Colic lymph node (tissue), 1 donor: ENCODE data around the genes JTB and CFAP141.

DNA sequence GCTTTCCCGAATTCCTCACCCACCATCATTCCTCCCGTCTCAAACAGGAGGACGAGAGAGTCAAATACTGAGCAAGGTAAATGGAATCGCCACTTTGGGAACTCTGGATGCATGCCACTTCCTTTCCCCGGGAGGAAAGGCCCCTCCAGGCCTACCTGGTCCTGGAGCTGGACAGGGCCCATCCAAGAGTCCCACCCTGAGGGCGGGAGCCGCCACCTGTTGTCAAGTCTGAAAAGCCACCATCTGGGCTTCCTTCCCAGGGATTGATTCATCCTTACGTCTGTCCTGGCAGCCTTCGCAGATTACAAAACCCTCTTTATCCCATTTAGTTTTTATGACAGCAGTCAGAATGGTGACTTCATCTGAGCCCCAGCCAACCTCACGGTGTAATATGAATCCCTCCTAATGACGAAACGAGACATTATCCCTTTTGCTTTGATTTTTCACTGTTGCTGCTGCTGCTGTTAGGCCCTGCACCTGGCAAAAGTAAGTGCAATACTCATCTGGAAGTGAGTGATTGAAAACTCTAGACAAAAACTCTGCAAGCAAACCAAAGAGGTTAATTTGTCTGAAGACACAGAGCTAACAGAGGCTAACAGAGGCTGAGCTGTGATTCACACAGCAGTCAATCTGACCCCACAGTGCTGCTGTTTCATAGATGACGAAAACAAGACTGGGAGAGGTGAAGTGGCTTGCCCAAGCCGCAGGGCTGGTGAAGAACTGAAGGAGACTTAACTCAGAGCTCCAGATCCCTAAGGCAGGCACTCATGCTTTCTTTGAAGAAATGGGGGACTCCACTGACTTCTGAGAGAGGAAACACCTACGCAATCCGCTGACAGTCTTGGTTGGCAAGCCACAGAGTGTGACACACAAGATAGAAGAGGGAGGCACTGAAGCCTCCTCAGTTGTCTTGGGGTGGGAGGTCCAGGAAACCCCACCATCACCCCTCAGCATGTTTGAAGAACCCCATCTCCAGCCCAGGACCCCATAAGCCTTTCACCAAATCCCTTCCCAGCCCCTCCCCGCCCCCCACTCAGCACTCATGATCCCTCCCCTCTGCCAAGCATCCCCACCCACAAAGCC is 30.0 kb upstream of the S100A7 start:
- PRO-cap, result no peak

GRCh38 chr1:153533155-153533619 is 2.6 kb downstream of the S100A6 start:
- PRO-cap, result no peak

GRCh38 chr1:153535114-153535907 is 480 bp downstream of the S100A6 start:
- PRO-cap, result unidirectional peak, plus-strand start at chr1:153535501; unidirectional peak, plus-strand start at chr1:153535762; unidirectional peak, plus-strand start at chr1:153535799

- PRO-cap, result no peak
Observed at GRCh38 chr1:153606814-153607983, 5.7 kb downstream of the S100A16 start.

DNA sequence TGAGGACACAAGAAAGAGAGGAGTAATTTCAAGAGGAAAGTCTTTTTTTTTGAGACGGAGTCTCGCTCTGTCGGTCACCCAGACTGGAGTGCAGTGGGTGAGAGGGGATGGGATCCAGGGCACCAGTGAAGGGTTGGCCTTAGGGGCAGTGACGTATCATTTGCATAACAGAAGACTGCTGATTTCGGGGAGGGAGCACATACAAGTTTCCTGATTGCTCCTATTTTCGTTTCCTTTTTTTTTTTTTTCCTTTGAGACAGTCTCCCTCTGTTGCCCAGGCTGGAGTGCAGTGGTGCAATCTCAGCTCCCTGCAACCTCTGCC is 4.2 kb downstream of the S100A13 start:
- PRO-cap, result unidirectional peak, minus-strand start at position 85 of the sequence

GRCh38 chr1:153636337-153636806 is 2.5 kb downstream of the CHTOP start:
- PRO-cap, result no peak

GRCh38 chr1:153653151-153653635 is 5.3 kb upstream of the SNAPIN start:
- PRO-cap, result no peak

DNA sequence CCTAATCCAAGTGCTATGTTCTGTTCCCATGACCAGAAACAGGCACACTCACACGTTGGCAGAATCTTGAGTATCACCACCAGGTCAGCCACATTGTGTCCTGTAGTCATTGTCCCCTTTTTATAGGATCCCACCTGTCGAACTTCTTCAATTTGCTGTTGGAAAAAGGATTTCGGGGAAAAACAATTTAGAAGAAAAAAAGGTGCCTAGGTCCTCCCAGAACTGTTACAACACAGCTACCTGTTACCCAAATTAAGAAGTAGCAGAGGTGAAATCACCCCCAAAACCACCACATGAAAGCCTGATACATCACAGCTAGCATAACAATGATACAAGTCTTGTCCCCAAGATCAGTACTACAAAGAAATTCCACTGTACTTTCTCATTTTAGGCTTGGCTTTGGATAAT is 3.3 kb downstream of the ILF2 start:
- PRO-cap, result no peak

- PRO-cap, result bidirectional peak, plus-strand start at chr1:153790537, minus-strand start at chr1:153790358
Observed at GRCh38 chr1:153789868-153790947, 15.0 kb downstream of the SLC27A3 start.

GRCh38 chr1:153808432-153809171 is 33.4 kb downstream of the SLC27A3 start:
- PRO-cap, result no peak

- PRO-cap, result no peak
Observed at GRCh38 chr1:153946966-153947296, 413 bp upstream of the DENND4B start.

GRCh38 chr1:153948111-153948698 is 1.7 kb upstream of the DENND4B start:
- PRO-cap, result no peak

DNA sequence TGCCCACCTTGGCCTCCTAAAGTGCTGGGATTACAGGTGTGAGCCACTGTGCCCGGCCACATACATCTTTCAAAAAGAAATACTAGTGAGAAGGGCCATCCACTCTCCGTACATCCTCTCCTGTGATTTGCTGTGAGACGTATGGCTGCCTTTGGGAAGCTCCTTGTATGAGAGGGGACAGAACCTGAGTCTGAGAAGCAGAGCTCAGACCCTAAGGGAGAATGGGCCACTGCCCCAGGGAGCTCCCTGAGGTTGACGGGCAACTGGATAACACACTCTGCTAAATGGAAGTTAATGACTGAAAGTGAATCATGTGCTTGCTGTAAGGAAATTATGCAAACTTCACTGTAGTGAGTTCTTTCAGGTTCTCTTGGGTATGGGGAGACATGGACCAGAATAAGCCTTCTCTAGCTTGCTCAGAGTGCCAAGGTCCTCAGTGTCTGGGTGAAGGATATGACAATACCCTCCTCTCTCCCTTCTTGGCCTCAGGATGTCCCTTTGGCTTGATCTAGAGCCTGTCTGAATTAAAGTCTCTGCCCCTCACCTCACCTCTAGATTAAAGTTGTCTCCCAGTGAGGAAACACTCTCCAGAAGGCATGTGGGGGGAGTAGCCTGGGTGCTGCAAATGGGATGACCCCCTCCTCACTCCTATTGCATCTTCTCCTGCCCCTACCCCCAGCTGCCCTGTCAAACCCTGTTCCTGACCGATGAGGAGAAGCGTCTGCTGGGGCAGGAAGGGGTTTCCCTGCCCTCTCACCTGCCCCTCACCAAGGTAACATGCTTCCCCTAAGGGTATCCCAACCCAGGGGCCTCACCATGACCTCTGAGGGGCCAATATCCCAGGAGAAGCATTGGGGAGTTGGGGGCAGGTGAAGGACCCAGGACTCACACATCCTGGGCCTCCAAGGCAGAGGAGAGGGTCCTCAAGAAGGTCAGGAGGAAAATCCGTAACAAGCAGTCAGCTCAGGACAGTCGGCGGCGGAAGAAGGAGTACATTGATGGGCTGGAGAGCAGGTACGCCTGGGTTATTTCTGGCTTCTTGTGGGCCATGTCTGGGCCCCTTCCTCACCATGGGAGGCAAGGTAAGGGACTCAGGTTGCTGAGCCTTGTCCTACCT is 4.7 kb downstream of the CREB3L4 start:
- PRO-cap, result no peak

DNA sequence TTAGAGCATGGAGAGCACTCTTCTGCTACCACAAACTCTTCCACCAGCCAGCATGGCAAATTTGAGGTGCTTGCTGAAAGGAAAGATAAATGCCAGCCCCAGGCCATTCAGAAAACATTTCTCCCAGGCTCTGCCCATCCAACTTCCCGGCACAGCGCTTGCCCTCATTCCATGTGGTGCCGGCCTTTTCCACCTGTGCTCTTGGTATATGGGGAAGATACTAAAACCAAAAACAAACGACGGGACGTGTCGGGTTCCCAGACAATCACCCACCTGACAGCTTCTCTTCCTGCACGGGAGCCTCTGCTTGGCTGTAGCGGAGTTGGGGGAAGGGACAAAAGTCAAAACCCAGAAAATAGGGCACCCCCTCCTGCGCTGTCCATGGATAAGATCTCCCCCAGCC is 770 bp downstream of the JTB start:
- PRO-cap, result no peak

- PRO-cap, result bidirectional peak, plus-strand start at chr1:153977754, minus-strand start at chr1:153977674; unidirectional peak, minus-strand start at chr1:153978002
Observed at GRCh38 chr1:153977545-153978229, at the start of gene JTB. TSS of gene JTB (minus strand) at chr1:153977674.

GRCh38 chr1:153984288-153984650 is 1.9 kb downstream of the RAB13 start:
- PRO-cap, result no peak

GRCh38 chr1:154158796-154159768 is 32.8 kb downstream of the TPM3 start:
- PRO-cap, result no peak

- PRO-cap, result no peak
Observed at GRCh38 chr1:154167632-154168008, 24.3 kb downstream of the TPM3 start.

- PRO-cap, result no peak
Observed at GRCh38 chr1:154185815-154186640, 5.9 kb downstream of the TPM3 start.

GRCh38 chr1:154205851-154206909 is at the start of gene CFAP141:
TSS of gene CFAP141 (minus strand) at chr1:154206333.
- PRO-cap, result no peak